Tibial artery (tissue), 1 donor: Measurements from ENCODE around the gene GOLGA3.

- PRO-cap: no peak
Observed at GRCh38 chr12:131960954-131961746, 11.4 kb downstream of the EP400 start.

GRCh38 chr12:131987424-131988092 is 37.8 kb downstream of the EP400 start:
- PRO-cap: no peak

GRCh38 chr12:132061929-132062846 is 81.9 kb downstream of the DDX51 start:
- PRO-cap: no peak

GRCh38 chr12:132142966-132144190 is 741 bp downstream of the DDX51 start:
- PRO-cap: no peak

DNA sequence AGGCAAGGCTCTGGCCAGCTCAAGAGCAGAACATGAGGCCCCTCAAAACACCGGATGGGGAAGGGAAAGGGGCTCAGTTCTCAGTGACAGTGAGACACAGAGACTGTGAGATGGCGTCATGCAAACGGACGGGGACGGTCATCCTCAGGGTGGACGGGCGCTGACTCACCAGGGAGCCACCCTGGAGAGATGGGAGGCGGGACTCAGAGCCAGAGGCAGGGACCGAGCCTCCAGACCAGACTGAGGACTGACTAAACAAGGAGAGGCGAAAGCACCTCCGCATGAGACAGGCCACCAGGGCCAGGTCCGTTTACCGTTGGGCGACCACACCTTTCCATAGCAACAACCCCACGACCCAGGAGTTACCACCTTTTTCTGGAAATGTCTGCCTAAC is 64.0 kb upstream of the GALNT9 start:
- PRO-cap: no peak

DNA sequence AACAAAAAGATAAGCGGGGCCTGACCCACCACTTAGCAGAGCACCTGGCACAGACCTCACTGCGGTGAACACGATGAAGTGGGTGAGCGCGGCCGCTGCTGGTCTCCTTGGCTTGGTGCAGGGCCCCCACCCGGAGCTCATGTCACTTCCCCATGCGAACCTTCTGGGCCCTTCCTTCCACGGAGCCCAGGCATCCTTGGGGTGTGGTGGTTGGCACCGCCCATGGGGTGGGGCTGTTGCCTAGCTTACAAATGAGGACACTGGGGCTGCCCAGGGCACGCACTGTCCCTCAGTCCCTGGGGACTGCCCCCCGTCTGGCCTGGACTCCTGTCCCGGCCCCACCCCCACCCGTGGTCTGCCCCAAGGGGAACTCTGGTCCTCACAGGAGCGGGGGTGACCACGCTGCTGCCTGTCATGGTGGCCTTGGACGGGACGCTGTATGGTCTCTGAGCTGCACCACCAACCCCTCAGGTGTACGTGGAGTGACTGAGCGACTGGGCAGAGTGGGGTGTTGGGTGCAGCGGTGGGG is 15.2 kb downstream of the FBRSL1 start:
- PRO-cap: no peak

DNA sequence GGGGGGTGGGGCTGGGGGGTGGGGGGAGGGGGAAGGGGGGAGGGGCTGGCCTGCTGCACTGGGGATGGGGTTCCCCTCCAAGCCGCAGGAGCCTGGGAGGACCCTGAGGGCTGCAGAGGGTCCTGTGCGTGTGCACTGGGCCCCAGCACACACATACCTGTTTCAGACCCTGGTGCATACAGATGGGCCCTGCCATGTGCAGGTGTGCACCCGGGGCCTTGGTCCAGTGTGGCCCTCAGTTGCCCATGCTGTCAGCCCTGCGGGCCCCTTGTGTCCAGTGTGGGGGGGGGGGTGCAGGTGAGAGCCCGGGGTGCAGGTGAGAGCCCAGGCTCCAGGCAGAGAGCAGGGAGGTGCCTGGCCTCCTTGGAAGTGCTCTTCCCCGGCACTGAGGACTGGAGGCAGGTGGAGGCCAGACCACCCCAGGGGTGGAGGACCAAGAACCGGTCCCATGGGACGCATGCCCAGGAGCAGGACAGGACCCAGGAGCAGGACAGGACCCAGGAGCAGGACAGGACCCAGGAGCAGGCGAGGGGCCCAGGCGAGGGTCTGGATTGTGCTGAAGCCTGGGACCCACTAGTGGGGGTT is 40.9 kb downstream of the FBRSL1 start:
- PRO-cap: no peak

GRCh38 chr12:132600129-132600831 is 10.1 kb downstream of the LRCOL1 start:
- PRO-cap: no peak

DNA sequence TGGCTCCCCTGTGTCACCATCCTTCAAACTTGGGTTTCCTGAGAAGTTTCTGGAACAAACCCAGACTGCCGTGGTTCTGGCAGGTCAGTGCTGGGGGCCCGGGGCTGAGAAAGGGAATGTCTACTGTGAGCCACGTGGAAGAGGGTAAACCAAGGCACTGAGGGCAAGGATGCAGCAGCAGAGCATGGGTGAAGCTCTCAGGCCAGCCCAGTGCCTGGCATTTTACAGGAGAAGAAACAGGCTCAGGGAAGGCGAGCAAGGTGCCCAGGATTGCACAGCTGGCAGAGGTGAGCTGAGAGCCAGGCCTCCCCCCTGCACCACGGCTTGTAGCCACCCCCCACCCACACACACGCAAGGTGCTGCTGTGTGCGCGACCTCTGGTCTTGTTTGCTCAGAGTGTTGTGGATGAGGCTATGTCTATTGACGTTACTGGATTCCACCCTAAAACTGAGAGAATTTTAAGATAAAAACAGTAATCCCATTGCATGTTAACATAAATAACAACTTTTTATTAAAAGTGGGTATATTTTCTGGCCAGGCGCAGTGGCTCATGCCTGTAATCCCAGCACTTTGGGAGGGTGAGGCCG is 5.4 kb downstream of the LRCOL1 start:
- PRO-cap: no peak

GRCh38 chr12:132767583-132767873 is 5.9 kb upstream of the ANKLE2 start:
- PRO-cap: no peak

DNA sequence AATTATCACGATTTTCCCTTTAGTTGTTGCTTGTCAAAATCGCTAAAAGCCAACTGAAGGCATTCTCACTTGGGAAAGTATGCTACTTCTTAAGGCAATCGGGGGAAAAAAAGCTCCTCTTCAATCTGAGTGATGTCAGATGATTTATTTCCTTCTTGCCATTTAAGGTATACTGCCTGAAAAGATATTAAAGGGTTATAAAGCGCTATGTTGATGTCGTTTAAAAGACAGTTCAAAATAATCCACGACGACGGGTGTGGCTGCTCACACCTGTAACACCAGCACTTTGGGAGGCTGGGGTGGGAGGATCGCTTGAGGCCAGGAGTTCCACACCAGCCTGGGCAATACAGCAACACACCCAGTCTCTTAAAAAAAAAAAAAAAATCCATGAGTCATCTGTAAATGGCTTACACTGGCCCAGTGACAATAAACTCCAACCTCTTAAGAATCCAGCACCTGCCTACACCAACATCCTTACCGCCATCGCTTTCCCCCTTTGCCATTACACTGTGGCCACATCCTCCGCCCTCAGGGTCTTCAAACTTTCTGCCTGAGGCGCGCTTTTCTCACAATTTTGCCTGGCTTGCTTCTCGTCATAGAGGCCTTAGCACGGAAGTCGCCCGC is 1.0 kb downstream of the GOLGA3 start:
- PRO-cap: no peak

GRCh38 chr12:132828775-132829412 is at the start of gene GOLGA3:
TSS of gene GOLGA3 (minus strand) at chr12:132828869.
- PRO-cap: bidirectional peak, plus-strand start at chr12:132829146, minus-strand start at chr12:132828842